Urinary bladder (tissue), 3 donors: ENCODE measurements around the gene KIAA1549.

DNA sequence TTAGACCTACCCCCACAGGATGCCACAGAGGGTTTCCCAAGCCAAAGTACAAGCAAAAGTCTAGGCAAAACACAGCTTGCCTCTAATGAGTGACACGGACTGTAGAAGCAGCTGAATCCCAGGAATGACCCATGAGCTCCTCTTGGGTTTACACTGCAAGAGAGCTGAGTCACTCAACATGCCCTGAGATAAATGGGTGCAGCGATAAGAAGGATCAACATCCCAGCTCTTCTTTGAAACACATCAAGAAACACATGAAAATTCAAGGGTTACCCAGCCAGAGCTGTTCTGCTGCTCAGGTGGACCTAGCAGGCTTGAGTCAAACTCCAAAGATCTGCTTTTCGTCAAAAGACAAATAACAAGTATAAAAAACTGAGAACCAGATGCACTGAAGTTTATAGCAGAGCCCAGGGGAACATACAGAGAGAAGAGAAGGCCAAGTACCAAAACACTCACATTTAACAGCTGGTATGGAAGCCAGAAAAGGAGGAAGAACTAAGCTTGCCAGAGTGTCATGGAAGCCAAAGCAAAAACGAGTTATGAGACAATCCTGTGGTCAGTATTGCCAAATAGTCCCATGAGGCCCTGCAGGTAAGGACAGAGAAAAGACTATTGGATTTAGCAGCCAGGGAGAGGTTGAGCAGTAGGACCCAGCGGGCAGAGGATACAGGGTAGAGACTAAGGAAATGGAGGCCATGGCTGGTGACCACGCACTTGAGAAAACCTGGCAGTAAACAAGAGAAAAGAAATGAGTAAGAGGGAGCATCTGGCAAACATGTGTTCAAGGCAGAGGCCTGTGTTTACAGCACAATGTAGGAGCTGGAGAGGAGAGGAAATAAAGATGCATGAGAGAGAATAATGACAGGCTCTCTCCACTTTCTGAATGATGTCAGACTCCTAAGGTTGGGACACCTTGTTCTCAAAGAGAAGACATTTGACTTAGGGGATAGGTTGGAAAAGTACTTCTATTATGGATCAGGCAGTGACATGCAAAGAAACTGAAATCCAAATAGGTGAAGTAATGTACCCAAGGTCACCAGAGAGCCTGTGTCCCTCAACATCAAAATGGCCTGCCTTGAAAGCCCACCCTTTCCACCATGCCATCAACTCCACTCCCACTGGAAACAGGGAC lies 9.3 kb downstream of the CREB3L2 start:
- PRO-cap: no peak
- RAMPAGE, long total RNA: no peak

GRCh38 chr7:137998775-137999203 lies 3.1 kb downstream of the CREB3L2 start:
- PRO-cap: no peak
- RAMPAGE, long total RNA: no peak

GRCh38 chr7:138064913-138065599 lies 11.2 kb upstream of the AKR1D1 start:
- PRO-cap: no peak
- RAMPAGE, long total RNA: no peak

DNA sequence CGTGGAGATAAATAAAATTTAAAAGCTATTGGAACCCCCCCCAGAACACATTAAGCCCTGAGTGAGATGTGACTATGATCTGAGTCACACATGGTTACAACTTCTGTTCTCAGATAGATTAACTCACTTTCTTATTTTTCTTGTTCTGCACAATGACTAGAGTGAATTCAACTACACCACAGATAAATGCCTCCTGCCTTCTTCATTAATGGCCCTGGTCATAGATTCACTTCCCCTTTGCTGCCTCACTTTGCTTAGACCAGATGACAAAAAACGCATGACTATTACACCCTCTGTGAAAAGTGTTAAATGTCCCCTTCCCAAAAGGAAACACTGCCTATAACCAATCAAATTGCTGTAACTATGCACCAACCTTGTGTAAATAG lies 49.3 kb downstream of the AKR1D1 start:
- PRO-cap: no peak
- RAMPAGE, long total RNA: no peak

DNA sequence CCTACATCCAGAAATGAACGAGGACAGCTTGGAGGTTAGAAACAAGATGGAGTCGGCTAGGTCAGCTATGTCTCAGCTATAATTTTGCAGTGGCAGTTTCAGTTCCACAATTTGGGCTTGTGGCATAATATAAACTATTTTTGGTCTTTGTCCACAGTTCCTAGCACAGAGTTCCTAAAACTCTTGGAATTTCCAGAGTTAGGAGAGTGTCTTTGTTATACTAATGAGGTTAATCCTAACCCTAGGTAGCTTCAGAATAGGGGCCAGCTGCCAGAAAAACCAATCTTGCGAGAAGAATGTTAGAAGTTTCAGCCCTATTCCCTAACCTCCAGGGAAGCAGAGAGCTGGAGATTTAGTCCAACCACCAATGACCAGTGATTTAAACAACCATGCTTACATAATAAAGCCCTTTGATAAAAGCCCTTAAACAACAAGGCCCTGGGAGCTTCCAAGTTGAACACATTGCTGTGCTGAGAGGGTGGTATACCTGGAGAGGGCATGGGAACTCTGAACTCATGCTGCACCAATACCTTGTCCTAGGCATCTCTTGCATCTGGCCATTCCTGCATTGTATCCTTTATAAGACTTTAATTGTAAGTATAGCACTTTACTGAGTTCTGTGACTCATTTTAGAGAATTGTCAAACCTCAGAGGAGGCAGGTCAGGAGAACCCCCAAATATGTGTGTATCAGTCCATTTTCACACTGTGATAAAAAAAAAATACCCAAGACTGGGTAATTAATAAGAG lies 132.1 kb downstream of the AKR1D1 start:
- PRO-cap: no peak
- RAMPAGE, long total RNA: no peak

- PRO-cap: no peak
- RAMPAGE, long total RNA: no peak
Observed at GRCh38 chr7:138352463-138353140, 107.5 kb upstream of the TRIM24 start.

DNA sequence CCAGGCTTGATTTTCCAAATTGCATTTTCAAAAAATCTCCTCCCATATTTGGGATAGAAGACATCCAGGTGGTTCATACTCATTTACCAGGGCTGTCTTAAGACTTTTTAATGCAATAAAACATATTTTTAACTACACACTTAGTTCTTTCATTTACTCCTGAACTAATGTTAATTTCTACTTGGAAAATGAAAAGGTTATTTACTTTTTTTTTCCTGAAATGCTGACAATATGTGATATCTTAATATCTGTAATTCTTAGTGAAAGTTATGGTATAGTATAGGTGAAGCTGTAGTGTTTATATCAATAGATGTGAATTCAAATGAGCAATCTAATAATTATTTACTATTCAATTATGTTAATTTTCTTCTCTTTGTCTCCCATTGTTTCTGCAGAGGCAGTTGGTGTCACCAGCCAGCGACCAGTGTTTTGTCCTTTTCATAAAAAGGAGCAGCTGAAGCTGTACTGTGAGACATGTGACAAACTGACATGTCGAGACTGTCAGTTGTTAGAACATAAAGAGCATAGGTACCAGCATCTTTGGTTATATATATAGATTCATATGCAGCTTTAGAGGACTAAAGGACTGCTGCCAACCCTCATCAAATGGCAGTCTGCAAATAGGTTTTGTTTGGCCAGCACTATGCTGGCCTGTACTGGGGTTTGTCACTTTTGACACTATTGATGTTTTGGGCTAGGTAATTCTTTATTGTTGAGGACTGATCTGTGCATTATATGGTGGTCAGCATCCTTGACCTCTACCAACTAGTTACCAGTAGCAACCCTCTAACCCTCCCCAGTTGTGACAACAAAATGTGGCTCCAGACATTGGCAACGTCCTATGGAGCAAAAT lies 59.0 kb downstream of the TRIM24 start:
- PRO-cap: no peak
- RAMPAGE, long total RNA: no peak

DNA sequence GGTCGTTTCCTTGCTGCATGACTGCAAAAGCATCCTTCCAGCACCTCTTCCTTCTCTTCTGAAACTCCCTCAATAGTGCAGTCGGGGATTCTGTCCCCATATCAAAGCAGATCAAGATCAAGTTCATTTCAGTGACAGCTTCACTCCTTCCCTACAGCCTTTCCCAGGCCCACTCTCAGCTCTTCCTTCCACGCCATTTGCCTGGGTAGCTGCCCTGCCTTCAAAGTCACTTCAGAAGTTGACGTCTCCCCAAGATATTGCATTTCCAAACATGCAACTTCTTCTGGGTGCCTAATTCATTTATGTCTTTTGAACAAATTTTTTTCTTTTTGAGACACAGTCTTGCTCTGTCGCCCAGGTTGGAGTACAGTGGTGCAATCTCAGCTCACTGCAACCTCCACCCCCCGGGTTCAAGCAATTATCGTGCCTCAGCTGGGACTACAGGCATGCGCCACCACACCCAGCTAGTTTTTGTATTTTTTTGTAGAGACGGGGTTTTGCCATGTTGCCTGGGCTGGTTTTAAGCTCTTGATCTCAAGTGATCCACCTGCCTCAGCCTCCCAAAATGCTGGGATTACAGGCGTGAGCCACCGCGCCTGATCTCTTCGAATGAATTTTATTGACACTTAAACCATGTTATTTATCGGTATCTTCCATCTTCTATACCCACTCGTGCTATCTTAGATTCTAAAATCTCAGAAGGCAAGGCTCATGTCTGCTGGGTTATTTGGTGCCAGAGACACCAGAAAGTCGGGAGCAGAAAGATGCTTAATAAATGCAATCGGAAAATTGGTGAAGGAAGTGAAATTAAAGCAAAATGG lies 36.1 kb upstream of the ATP6V0A4 start:
- PRO-cap: no peak
- RAMPAGE, long total RNA: no peak

GRCh38 chr7:138889414-138890501 lies 91.4 kb downstream of the KIAA1549 start:
- PRO-cap: no peak
- RAMPAGE, long total RNA: no peak

- PRO-cap: no peak
- RAMPAGE, long total RNA: no peak
Observed at GRCh38 chr7:138935306-138935777, 45.8 kb downstream of the KIAA1549 start.

DNA sequence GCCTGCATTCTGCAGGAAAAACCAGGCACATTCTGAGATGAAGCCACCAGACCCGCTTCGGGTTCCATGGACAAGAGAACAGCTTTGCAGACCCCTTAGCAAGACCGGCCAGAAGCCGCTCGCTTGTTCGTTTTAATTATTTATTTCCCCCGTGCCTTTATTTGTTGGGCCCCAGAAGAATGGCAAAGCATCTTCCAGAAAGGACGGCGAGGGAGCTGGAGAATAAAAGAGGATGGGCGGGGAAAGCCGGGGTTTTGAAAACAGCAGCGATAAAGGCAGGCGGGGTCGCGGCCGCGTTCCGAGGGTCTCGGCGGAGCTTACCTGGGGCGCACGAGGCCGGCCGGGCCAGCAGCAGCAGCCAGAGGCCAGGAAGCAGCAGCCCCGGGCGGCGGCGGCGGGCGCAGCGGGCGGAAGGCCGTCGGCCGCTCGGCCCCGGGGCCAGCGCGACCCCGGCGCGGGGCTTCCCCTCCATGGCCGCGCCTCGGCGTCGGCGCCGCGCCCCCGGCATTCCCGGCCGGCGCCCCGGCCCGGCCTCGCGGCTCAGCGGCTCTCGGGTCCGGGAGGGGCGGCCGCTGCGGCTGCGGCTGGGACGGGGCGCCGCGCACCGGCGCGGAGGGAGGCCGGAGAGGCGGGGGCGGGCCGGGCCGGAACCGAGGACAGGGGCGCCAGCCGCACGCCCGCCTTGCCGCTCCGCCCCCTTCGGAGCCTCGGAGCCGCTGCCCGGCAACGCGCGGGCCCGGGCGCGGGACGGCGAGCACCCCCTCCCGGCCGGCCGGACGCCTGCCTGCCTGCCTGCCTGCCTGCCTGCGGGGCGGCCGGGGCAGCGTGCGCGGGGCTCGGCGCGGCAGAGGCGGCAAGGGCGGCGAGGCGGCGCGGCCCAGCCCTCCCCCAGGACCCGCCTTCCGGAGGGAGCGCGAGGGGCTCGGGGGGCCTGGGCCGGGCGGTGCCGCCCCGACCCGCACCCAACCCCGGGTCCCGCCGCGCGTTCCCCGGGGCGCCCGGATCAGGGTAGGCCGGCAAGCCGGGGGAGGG lies at the start of gene KIAA1549:
TSS of gene KIAA1549 (minus strand) at position 628 of the 1,032 bp plus-strand sequence.
- PRO-cap: no peak
- RAMPAGE, long total RNA: no peak

DNA sequence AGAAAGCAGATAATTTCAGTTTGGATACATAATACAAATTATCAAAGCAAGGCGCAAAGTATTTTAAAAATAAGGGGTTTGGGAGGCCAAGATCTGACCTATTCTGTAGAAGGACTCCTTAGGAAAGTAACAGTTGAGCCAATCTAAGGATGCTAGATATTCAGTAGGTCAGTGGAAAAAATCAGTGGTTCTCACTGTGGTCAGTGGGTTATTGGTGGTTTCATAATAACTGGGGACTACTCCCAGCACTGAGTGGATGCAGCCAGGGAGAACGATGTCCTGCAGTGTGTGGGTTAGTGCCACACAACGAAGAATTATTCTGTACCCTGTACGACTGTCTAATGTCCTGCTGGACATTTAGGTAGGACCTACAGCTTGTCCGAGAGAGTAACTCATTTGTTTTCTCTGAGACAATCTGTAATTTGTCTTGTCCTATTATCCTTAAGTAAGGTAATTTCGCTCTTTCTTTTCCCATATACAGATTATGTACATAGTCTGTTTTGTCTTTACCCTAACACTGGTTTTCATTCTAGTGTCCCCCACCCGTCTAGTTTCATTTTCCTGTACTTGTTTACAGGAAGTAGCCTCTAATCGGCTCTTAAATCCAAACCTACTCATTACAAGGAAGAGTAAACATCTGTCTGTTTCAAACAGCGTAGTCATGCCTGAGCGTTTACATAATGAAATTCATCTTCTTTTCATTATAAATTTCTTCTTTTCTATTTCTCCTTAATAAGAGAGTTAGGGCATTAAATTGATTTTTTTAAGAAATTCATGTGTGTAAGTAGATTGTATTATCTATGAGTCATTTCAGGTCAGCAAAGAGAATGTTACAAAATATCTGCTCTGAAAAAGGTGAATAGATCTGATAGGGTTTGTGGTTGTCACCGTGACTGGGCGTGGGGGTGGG lies 8.1 kb upstream of the ZC3HAV1L start:
- PRO-cap: no peak
- RAMPAGE, long total RNA: no peak

DNA sequence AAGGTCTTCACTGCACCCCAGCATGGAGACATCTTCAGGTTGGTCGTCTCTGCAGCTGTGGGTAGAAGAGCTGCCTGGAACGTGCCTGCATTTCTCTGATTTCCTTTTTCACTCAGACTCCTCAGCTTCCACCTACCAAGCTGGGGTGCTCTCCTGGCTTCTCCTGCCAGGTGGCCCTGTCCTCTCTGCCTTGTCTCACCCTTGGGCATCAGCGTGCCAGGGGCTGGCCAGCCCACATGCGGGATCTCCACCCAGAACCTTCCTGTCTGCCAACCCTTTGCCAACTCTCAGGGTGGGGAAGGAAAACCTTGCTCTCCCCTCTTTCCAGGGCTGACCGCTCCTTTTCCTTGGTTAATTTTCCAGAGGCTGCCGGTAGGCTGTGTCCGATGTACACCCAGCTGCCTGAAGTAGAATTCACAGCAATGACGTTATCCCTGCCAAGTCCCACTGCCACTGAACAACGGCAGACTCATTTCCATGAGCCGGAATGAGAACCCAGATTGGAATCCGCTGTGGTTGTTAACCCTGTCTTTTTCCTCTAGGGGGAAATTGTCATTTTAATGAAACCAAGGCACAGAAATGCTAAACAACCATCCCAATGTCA lies 30.6 kb downstream of the KLRG2 start:
- PRO-cap: no peak
- RAMPAGE, long total RNA: no peak

DNA sequence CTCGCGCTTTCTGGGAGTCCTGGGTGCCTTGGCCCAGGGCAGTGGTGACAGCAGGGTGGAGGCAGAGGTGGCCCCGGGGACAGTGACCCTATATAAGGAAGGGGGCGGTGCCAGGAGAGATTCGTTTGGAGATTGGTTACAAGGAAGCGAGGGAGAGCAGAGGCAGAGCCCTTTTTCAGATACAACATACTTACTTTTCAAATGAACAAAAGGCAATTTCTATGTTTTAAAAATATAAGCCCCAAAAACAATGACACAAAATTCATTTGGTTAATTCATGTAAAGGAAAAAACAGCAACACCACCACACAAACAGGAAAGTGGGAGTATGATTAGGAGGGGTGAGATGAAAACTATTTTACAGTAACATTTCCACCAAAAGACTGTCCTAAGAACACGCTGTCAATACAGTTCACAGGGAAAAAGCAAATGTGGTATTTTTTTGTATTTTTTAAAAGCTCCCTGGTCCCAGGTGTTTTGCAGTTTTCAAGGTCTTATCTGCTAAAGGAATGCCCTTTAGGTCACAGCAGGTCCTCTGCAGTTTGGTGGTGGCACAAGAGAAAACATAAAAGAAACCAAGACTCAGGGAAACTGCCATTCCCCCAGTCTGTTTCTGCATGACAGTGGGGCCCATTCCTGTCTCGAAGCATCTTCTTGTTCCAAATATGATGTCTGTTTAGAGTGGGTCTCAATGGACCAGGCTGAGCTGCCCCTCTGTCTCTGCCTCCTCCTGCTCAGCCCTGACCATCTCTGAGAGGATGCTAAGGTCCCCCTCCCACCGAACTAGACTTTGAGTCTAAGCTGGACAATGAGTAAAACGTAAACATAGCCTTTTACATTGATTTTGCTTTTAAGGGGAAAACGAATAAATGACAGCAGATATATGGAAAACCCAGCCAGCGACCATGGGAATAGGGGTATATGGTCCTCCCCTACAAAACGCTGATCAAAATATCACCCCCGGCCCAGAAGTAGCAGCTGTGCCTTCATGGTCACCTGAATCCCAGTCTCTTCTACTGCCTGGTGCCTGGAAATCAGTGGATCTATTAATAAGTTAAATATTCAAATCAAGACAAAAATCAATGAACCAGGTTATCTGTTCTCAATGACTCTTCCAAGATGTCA lies 40.2 kb downstream of the CLEC2L start:
- PRO-cap: no peak
- RAMPAGE, long total RNA: no peak

GRCh38 chr7:139583709-139584241 lies 60.3 kb downstream of the CLEC2L start:
- PRO-cap: no peak
- RAMPAGE, long total RNA: no peak

DNA sequence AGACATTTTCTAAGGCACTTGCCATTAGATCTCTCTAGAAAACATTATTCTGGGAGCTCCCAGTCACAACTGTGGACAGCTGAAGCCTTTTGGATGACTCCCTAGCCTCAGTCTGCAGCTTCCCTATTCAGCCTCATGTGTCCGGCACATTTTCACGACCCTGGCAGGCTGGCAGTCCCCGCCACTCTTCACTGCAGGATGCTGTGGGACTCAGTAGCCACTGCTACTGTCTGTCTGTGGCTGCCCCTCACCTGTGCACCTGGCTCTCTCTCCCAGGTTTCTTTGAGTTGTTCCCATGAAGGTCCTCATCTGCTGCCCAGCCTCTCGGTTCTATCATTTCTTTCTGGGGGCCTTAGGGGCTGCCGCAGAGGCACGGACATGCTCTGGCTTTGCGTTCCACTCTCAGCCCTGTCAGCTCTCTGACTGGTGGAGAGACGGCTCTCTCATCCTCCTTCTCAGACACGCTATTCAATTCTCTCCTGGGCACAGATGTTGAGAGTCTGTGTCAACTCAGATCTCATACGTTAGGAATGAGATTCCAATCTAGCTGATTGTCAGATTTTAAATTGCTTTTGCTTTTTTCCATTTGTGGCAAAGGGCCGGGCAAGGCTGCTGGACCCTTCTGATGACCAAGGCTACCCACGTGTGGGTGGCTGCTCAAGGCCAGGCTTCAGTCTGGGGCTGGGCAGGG lies 71.3 kb downstream of the CLEC2L start:
- PRO-cap: no peak
- RAMPAGE, long total RNA: no peak

DNA sequence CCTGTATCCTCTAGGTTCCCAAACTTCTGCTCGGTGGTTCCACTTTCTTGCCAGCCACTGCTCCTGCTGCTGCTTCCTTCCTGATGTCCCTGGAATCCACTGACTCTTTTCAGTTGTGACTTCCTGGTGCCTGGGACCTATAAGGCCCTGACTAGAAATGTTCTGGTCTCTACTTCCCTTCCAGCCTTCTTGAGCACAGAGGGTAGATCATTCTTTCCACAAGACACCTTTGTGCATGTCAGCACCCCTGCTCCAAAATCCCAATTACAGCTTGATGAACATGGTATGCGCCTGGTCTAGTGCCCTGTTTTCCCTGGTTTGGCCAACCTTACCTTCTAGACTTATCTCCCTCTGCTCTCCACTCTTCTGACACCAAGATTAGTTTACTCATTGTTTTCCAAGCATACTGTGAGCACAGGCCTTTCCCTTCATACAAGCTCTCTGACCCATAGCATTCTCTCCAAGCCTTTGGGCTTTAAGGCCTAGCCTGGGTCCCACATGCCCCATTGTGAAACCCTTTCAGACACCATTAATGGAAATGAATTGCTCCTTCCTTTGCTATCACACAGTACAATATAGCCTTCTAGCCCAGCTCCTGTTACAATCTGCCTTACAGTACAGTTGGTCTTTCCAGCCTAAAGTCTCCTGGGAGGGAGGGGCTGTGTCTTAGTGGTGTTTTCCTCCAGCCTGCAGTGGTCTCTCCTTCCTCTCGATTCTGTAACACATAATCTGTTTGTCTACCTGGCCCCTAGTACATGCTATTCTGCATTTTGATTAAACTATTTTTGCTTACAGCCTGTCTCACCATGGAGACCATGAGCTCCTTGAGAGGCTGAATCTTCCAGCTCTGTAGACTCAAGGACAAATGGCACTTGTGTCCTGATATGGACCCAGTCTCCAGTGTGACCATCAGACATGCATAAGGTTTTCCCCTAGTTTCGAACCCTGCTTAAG lies 92.9 kb downstream of the CLEC2L start:
- PRO-cap: no peak
- RAMPAGE, long total RNA: no peak

DNA sequence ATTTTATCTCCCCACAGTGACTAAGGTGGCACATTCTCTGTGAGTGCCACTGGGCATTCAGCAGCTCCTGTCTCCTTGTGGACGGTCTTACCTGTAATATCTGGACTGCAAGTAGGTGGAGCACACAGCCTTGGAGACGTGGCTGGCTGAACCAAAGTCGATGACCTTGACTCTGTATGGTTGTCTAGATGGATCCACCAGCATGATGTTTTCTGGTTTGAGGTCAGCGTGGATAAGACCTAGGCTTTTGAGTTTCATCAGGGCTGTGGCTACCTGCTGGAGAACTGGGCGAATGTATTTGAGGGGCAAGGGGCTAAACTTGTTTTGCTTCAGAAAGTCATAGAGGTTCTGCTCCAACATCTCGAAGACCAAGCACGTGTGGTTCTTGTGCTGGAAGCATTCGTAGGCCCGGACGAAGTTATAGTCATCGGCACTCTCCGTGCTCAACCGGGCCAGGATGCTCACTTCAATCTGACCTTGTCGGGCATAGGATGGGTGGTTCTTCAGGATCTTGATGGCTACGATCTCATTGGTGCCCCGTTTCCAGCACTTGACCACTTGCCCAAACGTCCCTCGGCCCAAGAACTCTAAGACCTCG lies 61.9 kb downstream of the HIPK2 start:
- PRO-cap: no peak
- RAMPAGE, long total RNA: no peak

- PRO-cap: no peak
- RAMPAGE, long total RNA: no peak
Observed at GRCh38 chr7:139739934-139740920, 37.6 kb downstream of the HIPK2 start.

GRCh38 chr7:139749285-139750274 lies 28.2 kb downstream of the HIPK2 start:
- PRO-cap: no peak
- RAMPAGE, long total RNA: no peak